Bile duct (tissue), 1 donor: ENCODE data around the genes QPCTL and DMPK.

DNA sequence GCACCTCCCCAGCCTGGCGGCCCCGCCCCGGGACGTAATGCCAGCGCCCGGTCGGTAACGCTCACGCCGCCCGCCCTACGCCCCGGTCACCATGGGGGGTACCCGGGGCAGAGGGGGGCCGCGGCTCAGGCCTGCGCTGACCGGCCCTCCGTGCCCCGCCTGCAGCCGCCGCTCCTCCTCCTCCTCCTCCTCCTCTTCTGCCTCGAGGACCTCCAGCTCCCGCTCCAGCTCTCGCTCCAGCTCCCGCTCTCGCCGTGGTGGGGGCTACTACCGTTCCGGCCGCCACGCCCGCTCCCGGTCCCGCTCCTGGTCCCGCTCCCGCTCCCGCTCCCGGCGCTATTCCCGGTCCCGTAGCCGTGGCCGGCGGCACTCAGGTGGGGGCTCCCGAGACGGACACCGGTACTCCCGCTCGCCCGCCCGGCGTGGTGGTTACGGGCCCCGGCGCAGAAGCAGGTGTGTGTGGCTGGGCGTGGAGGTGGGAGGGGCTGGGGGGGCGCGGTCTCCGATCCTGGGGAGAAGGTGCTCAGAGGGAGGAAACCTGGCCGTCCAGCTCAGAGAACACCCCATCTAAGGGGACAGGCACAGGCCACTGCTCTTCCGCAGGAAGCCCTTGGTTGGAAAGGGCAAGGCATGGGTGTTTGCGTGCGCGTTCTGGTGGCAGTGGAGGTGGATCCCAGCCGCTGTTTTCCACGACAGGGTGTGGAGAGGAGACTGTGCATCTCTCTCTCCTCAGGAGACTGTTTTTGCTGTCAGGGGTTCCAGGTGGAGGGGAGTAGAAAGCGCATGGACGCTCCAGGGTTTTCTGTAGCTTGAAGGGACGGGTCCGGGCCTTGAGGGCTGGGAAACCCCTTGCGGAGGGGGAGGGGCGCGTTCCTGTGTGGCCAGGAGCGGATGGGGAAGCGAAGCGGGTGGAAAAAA, 11.8 kb downstream of the ZNF296 start:
- PRO-cap, result no peak

- PRO-cap, result no peak
Measured at GRCh38 chr19:45101657-45102376, 8.8 kb downstream of the PPP1R37 start.

GRCh38 chr19:45146511-45147270, 14.1 kb downstream of the NKPD1 start:
- PRO-cap, result no peak

DNA sequence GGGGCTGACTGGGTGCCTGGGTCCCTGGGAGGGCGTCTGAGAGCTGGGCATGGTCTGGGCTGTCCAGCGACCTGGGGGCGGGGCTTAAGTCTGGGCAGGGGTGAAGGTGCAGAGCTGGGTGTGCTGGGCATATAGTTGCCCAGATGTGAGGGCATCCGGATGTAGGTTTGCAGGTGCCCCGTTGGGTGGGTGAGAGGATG, 13.8 kb downstream of the MARK4 start:
- PRO-cap, result no peak

- PRO-cap, result no peak
Measured at GRCh38 chr19:45287165-45287738, 35.4 kb downstream of the CKM start.

DNA sequence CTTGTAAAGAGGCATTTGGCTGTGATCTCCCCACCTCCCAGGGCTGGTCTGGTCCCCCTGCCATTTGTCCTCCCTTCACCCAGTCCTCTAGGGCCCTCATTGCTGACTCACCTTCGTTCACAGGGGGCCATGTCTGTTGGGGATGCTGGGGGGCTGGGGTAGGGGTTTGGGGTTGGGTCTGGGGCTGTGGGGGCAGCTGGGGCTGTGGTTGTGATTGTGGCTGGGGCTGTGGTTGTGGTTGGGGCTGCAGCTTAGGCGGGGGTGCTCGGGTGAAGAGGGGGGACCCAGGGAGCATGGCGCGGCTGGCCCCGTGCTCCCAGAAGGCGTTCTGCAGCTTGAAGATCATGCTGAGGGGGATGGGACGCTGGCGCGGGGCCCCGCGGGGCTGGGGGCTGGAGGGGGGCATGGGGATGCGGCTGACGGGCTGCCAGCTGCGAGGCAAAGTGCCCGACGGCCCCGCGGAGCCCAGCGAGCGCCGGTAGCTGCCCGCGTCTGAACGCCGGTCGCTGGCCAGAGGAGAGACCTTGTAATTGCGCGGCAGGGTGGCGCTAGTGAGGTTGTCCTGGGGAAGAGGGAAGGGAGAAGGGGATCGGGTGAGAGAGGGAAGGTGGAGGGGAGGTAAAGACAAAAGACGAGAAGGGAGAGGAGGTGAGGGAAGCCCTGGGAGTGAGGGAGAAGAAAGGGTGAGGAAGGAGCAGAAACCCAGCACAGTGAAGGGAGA, 9.4 kb downstream of the PPP1R13L start:
- PRO-cap, result no peak

DNA sequence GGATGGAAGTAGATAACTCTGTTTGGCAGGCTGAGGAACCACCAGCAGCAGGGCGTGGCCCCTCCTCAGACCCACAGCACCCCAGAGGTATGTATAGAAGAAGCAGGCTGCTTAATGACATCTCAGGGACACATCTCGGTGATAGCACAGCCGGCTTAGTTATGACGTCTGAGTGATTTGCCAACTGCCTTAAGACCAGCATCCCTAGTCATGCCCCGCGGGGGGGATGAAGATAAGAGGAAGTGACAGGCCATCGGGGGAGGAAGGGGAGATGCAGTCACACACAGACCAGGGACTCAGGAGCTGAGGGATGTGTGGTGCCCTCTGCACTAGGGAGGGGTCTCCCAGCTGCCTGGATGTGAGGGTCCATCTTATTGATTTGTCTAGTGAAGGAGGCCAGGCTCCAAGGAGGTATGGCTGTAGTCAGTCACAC, 19.1 kb upstream of the ERCC1 start:
- PRO-cap, result bidirectional peak, plus-strand start at position 280 of the sequence, minus-strand start at position 163 of the sequence

DNA sequence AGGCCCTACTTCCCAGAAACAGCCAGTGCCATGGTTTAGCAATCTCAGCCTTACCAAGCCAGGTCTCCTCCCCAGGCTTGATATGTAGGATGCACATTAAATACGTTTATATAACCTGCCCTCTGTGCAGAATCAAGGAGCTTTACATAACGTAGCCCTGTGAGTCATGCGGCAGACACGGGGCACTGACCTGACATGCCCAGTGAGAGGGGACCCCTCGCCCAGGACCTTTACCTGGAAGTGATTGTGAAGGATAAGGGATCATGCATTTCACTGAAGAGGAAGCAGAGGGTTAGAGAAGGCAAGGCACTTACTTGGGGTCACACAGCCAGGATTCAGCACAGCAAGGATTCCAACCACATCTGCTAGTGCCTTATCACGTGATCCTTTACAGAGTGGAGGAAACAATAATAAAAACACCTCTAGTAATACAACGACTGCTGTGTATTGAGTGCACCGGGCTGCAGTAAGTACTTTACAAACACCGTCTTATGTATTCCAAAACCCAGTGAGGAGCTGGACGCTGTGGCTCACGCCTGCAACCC, 18.9 kb upstream of the FOSB start:
- PRO-cap, result no peak

DNA sequence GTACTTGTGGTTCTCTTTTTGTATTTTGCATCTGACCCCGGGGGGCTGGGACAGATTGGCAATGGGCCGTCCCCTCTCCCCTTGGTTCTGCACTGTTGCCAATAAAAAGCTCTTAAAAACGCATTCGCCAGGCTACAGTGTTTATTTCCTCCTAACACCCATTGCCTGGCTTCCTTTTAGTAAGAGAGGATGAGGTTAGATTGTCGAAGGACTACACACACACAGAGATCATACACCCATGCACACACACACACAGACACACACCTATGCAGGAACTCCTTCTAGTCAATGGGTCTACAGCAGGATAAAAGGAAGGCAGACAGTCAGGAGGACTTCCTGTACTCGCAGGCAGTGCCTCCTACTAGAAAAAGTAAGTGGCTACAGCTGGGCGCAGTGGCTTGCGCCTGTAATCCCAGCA, 7.3 kb downstream of the FOSB start:
- PRO-cap, result no peak

GRCh38 chr19:45514931-45515733, 7.9 kb downstream of the VASP start:
- PRO-cap, result no peak

DNA sequence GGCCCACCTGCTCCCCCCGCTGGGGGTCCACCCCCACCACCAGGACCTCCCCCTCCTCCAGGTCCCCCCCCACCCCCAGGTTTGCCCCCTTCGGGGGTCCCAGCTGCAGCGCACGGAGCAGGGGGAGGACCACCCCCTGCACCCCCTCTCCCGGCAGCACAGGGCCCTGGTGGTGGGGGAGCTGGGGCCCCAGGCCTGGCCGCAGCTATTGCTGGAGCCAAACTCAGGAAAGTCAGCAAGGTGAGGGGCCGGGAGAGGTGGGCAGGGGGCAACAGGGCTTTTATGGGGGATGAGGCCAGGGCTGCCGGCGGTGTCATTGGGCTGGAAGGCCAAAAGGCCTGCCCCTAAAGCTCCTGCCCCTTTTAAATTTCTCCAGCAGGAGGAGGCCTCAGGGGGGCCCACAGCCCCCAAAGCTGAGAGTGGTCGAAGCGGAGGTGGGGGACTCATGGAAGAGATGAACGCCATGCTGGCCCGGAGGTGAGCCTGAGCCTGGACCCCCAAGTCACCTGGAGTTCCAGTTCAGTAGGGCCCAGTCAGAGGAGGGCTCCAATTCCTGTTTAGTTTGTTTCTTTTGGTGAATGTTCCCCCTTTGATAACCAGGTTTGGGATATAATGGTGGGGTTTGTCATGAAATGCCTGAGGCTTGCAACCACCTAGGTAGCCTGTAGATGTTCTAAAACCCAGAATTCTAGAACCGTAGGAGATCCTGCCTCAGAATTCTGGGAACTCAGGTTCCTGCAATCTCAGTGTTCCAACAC, 15.2 kb downstream of the VASP start:
- PRO-cap, result no peak

GRCh38 chr19:45589929-45590536, 5.4 kb upstream of the OPA3 start:
- PRO-cap, result no peak

DNA sequence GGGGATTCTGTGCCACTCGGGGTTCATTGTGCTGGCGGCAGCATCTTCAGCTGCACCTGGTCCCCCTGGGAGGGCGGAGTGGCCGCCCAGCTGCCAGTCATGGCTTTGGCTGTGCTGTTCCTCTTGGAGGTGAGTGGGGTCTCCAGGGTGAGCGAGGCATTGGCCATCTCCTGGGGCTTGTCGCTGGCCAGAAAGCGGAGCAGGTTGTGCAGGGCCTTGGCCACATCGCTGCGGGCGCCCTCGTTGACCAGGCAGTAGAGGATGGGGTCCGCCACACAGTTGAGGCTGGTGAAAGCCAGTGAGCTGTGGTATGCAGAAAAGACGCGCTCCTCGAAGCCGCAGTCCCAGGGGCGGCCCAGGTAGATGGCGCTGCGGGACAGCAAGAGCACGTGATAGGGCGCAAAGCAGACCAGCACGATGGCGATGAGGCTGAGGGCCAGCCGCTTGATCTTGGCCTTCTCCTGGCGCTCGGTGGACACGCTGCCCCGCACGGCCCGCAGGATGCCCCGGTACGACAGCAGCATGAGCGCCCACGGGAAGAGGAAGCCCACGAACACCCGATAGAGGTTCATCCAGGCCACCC, 6.2 kb upstream of the OPA3 start:
- PRO-cap, result no peak

GRCh38 chr19:45599300-45600125, 2.5 kb downstream of the GPR4 start:
- PRO-cap, result no peak

DNA sequence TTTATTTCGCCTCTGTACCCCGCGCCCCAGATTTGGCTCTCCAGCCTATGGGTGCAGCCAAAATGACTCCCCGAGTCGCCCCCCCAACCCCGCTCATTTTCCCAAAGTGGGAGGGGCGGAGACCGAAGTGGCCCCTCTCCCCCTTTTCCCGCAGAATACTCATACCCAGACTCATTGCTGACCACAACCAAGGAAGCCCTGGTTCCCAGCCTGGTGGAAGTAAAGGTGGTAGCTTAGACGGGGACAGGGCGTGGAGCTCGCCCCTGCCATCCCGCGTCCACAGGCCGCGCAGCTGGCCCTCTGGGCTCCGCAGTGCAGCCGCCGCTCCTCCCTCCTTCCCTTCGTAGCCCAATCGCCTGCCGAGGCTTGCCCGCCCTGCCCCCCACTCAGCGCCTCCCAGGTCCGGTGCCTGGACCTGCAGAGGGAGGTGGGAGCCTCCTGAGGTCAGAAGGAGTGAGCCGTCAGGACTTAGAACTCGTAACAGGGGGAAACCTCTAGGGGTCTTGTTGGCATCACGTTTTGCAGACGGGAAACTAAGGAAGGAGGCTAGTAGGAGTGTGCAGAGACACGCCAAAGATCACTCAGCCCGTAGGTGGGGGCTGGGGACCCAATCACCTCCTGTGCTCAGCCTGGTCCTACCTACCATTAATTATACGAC, 4.3 kb upstream of the EML2 start:
- PRO-cap, result no peak

GRCh38 chr19:45692138-45693310, at the start of gene QPCTL:
TSS of gene QPCTL (plus strand) at chr19:45692666.
- PRO-cap, result unidirectional peak, plus-strand start at chr19:45692484; unidirectional peak, plus-strand start at chr19:45692566; unidirectional peak, plus-strand start at chr19:45692695; unidirectional peak, minus-strand start at chr19:45692880

- PRO-cap, result no peak
Measured at GRCh38 chr19:45781444-45782151, 692 bp downstream of the DMPK start.

DNA sequence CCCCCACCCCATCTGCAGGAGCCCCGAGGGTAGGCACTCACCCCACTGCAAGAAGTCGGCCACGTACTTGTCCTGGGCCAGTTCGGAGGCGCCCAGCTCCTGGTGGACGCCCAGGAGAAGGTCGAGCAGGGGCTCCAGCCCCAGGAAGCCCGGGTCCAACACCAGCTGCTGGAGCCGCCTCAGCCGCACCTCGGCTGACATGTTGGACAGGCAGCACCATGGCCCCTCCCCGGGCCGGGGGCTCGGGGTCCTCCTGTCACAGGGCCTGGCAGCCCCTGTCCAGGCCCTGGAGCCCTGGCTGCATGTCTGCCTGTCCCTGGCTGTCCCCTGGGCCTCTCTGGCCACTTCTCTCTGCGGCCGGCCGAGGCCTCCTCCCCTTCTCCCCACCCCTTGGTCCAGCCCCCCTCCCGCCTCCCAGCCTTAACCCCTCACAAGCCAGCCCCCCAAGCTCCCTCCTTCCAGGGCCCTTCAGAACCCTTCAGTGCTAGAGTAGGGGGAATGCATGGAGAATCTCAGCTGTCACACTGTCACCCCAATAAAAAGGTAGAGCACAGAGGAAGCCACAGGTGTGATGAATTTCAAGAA, at the start of gene DMPK:
Gene DMPK (minus strand): TSS at position 339 of the 585 bp plus-strand sequence.
- PRO-cap, result unidirectional peak, minus-strand start at position 339 of the sequence

- PRO-cap, result no peak
Measured at GRCh38 chr19:45816453-45817616, 1.7 kb upstream of the RSPH6A start.

GRCh38 chr19:45960546-45961209, 13.0 kb downstream of the NOVA2 start:
- PRO-cap, result no peak